ENCODE measurements around the genes PTPN14, HLX and FAM177B.

GRCh38 chr1:214318814-214319481, 38.0 kb downstream of the SMYD2 start:
- RRBS: no CpG with 5 or more reads among the region's 9 CpGs

DNA sequence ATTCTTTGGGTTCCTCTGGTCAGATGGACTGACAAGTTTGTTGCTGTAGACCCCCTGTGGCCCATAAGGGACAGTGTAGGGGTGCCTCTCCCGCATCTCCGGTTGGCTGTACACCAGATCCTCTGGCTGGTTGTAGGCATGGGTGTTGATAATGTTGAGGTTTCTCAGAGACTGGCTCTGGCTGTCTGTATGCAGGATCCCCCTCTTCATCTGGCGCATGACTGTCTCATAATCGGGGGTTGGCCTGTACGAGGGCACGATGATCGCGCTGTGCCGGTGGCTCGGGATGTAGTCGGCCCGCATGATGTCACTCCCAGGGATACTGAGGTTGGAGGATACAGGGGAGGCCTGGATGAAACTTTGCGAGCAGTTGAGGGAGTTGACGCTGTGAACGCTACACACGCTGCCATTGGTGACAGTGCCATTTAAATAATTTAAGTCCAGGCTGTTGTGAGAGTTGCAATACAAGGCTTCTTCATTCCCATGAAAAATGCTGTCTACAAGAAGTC, 103.4 kb downstream of the SMYD2 start:
- RRBS: no CpG with 5 or more reads among the region's 16 CpGs

GRCh38 chr1:214551169-214552164, at the start of gene PTPN14:
Gene PTPN14, minus strand, starts transcription at chr1:214551602.
- RRBS: 6% methylated on average over 40 of the region's 96 CpGs

- RRBS: no CpG with 5 or more reads among the region's 13 CpGs
Observed at GRCh38 chr1:214603873-214604495, 989 bp downstream of the CENPF start.

DNA sequence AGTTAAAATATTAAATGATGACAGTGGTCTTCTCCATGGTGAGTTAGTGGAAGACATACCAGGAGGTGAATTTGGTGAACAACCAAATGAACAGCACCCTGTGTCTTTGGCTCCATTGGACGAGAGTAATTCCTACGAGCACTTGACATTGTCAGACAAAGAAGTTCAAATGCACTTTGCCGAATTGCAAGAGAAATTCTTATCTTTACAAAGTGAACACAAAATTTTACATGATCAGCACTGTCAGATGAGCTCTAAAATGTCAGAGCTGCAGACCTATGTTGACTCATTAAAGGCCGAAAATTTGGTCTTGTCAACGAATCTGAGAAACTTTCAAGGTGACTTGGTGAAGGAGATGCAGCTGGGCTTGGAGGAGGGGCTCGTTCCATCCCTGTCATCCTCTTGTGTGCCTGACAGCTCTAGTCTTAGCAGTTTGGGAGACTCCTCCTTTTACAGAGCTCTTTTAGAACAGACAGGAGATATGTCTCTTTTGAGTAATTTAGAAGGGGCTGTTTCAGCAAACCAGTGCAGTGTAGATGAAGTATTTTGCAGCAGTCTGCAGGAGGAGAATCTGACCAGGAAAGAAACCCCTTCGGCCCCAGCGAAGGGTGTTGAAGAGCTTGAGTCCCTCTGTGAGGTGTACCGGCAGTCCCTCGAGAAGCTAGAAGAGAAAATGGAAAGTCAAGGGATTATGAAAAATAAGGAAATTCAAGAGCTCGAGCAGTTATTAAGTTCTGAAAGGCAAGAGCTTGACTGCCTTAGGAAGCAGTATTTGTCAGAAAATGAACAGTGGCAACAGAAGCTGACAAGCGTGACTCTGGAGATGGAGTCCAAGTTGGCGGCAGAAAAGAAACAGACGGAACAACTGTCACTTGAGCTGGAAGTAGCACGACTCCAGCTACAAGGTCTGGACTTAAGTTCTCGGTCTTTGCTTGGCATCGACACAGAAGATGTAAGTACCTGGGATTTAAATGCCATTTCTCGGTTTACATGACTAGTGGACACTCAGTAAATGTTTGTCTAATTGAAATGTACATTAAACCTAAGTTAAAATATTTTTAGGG, 39.7 kb downstream of the CENPF start:
- RRBS: no CpG with 5 or more reads among the region's 18 CpGs

DNA sequence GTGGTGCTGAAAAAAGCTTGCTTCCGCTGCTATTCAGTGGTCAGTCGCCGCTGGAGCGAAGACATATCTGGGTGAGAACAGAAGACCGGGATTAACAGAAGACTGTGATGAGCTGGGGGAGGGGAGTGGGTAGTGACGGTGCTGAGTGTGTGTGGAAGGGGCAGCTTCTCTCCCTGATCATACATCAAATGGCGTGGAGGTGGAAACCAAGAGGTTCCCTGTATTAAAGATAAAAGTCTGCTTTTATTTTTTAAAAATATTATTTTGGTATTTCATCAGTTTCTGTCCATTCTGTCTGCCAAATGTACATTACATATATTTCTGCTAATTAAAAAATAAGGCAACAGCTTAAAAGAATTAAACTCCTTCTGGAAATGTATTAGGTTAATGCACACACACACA, 1.3 kb downstream of the KCNK2 start:
- RRBS: no CpG with 5 or more reads among the region's 7 CpGs

GRCh38 chr1:216709897-216710574, 13.2 kb downstream of the ESRRG start:
- RRBS: no CpG with 5 or more reads among the region's 6 CpGs

DNA sequence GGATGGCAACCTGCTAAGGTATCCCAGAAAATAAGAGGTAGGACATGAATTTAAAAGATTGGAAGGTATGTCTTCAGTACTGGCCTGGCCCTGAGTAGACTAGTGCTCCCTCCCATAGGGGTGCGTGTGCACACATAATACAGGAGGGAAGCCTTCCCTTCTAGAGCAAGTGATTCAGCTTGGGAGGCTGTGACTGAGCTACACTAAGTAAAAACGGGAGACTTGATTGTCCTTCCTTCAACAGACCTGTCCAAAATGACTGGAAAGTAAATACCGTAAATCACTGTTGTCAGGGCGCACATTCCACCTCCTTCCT, 326 bp upstream of the TGFB2 start:
- RRBS: no CpG with 5 or more reads among the region's 4 CpGs

DNA sequence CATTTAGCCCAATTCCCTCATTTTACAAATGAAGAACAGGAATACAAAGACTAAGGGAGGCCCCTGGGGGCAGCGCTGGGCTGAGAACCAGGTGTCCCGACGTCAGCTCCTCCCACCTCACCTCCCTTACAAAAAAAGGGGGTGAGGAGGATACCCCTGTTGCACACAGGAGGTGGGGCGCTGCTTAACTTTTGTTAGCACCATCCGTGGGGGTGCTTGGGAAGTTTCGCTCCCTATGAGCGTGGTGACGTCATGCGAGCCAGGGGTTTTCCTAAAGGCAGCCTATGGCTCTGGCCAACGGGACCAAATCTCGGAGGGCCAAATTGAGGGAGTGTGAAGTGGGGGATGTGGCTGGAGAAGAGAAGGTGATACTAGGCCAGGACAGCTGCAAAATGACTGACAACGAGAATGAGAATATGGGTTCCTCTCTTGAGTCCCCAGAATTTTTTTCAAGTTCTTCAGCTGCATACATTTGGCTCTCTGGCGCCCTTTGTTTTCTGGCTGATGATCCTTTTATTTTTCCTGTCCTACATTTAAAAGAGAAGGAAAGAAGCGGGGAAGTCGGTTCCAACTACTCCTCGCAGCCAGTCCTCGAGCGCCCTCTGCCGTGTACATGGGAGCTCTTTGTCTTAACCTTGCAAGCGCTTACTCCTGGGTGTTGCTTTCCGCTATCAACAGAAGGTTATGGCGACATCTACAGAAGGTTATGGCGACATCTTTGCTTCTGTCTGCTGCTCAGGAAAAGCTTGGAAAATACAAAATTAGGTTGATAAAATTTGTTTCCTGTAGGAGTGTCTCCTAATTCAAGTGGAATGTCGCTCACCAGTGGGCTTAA, 47.9 kb upstream of the ZC3H11B start:
- RRBS: no CpG with 5 or more reads among the region's 24 CpGs

DNA sequence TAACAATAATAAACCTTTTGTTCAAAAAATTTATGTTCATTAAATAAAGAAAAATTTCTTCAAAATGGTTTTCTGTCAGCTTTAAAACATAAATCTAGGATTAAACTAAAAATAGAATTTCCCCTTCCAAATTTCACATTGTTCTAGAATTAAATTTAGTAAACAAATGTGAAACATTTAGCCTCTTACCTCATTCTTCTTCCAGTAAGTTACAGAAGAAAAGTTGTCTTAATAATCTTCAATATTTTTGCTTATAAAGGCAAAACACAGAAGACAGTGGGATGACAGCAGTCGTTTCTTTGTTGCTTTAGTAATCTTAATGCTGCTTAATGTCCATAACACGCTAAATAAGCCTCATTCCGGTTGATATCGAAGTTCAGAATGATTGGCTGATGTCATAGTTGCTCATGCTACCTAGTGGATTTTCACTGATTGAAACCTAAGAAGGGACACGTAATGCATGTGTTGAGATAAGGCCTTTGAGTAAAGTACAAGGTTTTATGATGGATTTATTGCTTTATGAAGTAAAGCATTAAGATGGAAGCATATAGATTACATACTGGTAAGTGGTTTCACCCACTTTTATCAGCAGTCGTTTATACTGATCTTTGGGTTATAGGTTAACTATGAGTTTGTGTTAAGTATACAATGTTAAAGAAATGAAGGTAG, 25.0 kb downstream of the IARS2 start:
- RRBS: no CpG with 5 or more reads among the region's 6 CpGs

DNA sequence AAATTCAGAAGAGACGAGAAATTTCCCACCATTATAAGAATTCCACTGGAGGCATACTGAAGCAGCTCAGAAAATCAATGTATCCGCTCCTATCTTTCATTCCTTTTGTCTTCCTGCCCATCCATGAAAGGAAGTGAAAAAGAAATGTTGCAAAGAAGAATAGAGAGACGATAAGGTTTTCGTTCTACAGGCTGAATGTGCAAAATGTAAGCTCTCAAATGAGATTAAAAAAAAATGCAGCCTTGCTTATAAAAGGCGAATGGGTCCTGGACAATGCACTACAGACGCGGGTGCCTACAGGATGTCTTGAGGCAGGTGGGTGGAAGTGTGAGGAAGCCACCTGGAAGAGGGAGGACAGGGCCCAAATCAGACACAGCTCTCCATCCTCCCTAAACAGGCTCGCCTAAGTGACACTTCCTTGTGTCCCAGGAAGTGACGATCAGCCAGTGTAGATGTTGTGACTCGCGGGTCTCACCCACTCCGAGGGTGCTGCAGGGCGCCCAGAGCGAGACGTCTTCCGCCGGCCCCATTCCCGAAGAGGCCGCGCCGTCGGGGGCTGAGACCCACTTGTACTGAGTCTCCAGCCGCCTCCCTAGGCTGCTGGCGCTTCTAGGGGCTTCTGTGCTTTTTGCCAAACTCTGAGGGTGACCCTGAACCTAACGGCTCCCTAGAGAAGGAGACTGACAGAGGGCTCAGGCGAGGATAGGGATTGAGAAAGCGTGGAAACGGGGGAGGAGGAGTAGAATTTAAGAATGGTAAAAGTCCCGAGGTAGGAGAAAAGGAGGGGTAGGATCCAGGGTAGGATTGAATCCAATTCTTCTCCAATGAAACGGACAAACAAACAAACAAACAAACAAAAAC, 715 bp upstream of the MARK1 start:
- RRBS: no CpG with 5 or more reads among the region's 30 CpGs

GRCh38 chr1:220761523-220761826, 13.4 kb downstream of the MTARC2 start:
- RRBS: no CpG with 5 or more reads among the region's 1 CpG

DNA sequence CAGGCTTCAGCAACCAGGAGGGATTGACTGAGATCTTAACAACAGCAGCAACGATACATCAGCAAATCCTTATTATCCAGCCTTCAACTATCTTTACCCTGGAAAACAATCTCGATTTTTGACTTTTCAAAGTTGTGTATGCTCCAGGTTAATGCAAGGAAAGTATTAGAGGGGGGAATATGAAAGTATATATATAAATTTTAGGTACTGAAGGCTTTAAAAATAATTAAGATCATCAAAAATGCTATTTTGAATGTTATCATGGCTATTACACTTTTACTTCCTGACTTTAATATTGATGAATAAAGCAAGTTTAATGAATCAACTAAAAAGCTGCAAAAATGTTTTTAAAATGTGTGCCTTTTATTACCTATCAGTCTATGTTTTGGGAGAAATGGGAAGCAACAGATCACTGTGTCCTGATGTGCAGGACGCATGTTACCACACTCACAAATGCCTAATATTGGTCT, 2.8 kb upstream of the MTARC1 start:
- RRBS: no CpG with 5 or more reads among the region's 3 CpGs

GRCh38 chr1:220843717-220844076, 35.5 kb upstream of the HLX start:
- RRBS: 98% methylated on average over 4 of the region's 6 CpGs

DNA sequence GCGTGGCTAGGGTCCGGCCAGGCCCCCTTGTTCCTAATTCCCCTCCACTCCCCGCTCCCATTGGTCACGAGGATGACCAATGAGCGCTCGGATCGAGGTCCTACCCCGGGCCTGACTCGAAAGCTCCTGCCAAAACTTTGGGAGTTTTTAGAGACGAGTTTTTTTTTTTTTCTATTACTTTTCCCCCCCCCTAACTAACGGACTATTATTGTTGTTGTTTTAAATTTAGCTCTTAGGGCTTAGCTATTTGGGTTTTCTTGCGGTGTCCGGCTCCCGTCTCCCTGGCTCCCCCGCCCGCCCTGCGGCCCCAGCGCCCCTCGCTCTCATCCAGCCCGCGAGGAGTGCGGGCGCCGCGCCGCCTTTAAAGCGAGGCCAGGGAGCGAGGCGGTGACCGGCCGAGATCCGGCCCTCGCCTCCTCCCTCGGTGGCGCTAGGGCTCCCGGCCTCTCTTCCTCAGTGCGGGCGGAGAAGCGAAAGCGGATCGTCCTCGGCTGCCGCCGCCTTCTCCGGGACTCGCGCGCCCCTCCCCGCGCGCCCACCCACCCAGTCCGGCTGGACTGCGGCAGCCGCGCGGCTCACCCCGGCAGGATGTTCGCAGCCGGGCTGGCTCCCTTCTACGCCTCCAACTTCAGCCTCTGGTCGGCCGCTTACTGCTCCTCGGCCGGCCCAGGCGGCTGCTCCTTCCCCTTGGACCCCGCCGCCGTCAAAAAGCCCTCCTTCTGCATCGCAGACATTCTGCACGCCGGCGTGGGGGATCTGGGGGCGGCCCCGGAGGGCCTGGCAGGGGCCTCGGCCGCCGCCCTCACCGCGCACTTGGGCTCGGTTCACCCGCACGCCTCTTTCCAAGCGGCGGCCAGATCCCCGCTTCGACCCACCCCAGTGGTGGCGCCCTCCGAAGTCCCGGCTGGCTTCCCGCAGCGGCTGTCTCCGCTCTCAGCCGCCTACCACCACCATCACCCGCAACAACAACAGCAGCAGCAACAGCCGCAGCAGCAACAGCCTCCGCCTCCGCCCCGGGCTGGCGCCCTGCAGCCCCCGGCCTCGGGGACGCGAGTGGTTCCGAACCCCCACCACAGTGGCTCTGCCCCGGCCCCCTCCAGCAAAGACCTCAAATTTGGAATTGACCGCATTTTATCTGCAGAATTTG, at the start of gene HLX:
HLX (plus strand) TSS at position 174 of the 1,147 bp plus-strand sequence.
- RRBS: 1% methylated on average over 39 of the region's 106 CpGs

GRCh38 chr1:221315105-221315630, 426.7 kb downstream of the DUSP10 start:
- RRBS: no CpG with 5 or more reads among the region's 3 CpGs

- RRBS: no CpG with 5 or more reads among the region's 1 CpG
Observed at GRCh38 chr1:221701574-221702214, 40.2 kb downstream of the DUSP10 start.

DNA sequence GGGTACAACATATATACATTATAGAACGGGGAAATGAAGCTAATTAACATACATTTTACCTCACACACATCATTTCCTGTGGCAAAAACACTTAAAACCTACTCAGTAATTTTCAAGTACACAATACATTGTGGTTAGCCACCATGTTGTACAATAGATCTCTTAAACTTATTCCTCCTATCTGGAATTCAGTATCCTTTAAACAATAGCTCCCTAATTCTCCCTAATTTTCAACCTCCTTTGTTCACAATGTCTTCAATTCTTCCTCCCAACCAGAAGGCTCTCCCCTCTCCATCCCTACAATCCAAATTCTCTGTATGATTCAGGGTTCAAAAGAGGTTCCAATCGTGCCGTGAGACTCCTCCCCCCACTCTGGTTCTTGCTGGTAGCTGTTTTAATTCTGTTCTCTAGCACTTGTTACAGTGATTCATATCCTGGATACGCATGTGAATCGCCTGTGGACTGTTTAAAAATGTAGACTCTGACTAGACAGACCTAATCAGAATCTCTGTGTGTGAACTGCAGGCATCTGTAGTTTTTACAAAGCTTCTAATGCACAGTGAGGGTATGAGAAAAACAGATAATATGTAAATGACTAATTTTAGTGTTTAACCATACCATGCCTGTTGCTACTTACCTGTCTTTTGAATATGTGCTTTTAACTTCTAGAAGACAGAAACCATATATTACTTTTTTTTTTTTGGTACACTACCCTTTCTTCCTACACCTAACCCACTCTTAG, 87.7 kb upstream of the DUSP10 start:
- RRBS: no CpG with 5 or more reads among the region's 5 CpGs

DNA sequence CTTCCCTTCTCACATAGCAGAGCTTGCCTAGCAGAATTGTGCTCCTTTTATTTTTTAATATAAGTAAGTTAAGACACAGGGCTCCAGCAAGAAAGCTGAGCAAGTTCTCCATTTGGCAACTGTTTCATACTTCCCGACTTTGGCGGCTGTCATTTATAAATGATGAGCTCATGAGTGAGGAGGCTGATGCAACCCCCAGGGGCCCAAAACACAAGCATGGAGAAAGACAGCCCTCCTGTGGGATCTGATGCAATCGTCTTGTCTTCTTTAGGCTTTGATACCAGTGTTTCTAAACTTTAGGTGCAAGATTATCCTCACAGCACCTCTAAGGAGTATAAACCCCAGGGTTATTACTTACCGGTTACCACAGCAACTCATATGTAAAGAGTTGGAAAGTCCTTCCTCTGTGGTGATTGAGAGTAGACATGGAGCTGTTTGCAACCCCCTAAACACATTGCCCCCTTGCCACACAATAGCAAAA, 92.5 kb downstream of the HHIPL2 start:
- RRBS: no CpG with 5 or more reads among the region's 4 CpGs

DNA sequence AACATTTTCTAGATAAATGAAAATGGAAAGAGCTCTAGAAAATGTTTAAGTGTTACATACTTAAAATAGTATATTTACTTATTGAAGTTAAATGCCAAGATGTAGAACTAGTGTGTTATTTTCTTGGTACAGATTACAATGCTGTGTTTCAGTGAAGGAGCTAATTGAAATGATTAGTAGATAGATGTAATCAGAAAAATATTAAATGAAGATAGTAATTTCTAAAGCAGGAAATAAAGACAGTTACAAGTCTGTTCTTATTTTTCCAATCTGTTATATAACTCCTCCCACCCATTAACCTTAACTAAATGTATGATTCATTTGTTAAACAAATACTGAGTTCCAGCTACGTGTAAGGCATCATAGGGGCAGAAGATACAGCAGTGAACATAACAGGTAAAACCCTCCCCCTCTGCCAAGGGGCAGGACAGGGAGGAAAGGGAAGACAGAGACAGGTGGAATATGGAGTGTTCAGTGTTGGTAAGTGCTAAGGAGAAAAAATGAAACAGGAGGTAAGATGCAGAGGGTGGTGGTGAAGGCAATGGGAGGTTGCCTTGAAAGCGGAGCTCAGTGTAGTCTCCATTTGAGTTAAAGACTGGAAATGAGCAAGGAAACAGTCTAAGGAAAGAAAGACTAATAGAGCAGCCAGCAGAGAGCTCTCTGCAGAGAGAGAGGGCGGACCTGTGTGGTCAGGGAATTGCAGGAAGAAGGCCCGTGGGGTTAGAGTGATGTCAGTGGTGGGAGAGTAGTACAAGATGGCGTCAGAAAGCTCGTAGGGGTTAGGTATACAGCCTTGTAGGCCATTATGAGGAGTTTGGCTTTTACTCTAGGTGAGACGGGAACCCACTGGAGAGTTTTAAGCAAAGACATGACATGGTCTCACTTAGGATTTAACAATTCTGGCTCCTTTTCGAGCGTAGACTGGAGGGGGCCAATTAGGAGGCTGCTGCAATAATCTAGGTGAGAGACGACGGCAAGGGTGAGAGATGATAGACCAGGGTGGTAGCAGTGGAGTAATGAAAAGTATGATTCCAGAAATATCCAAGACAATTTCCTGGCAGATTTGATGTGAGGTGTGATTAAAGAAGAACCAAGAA, at the start of gene FAM177B:
FAM177B (plus strand) TSS at position 360 of the 1,097 bp plus-strand sequence.
- RRBS: no CpG with 5 or more reads among the region's 11 CpGs

All from NB4 (cell line).